Umbilical cord (tissue), 2 donors: ENCODE results near the genes TRUB1, ATRNL1 and VAX1.

GRCh38 chr10:114573390-114573756 lies 84.7 kb downstream of the ABLIM1 start:
- RAMPAGE, long total RNA: no peak

DNA sequence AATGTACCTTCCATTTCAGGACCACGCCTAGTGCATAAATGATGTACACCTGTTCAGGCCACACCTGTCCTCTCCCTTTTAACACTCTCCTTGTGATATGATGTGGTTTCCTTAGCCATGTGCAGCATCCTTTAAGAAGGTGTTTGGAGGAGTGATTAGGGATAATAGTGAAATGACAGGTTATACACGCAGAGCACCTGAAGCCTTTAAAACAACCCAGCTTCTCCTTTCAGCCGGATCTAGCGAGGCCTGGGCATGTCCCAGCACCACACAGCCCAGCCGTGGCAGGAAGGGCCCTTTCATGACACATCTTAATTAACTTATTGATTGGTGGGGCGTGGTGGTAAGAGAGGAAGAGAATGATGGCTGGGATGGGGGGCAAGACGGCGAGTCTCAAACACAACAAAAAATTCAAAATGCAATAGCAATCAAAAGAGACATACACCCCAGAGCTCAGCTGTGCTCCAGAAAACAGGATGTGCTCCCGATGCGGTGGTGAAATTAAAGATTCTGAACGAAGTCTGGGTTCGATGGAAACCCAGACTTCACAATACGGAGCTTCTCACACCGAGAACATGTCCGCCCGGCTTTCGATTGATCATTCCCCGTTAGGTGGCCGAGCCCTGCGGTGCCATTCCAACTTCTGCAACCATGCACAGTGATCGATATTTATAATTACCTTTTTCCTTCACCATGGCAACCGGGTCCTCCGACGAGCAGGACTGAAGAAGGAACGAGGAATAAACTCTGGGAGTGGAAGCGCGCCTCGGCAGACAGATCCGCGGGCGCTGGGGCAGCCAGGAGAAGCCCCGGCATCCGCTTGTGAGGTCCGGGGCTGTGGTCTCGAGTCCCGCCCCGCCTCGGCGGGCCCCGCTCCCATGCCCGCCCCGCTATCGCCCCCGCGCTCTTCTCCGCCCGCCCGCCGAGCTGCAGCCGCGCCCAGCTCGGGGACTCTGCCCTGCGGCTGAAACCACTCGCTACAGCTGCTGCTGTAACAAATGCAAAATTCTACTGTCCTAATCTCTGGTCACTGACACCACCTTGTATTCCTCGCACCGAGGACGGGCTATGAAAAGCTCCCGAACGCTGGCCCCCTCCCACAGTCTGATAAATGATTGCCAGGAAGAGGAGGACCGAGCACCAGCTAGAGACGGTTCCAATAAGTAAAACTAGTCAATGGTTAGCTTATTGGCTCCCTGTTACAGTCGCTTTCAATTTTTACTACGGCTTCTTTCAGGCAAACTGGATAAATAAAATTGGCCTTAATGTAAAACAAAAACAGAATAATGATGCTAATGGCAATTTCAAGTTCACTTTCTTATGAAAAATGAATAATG lies 26.4 kb downstream of the ABLIM1 start:
- RAMPAGE, long total RNA: start-site peak on the minus strand centred at position 823 of the sequence, 97 bp wide, 19 and 79 reads in 2 replicates

- RAMPAGE, long total RNA: no peak
Observed at GRCh38 chr10:114682086-114682602, 24.1 kb upstream of the ABLIM1 start.

DNA sequence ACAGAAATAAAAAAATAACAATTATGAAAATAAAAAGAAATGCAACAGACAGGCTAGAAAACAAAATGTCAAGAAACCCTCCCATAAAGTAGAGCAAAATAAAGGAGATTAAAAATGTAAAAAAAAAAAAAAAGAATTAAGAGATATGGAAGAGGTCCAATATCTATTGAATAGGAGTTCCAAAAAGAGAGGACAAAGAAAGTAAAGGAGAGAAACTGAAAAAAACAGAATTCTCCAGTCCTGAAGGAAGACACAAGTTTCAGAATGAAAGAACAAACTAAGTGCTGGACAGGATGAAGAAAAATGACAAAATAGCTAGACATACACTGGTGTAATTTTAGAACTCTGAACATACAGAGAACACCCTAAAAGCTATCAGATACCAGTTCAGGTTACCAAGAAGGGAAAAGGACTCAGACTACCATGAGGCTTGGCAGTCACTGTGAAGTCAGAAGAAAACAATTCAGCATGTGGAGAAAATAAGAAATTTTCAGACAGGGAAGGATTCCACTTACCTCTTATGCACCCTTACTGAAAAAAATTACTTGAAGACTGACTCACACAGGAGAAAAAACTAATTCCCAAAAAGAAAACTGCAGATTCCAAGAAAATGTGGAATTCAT lies 40.3 kb upstream of the ABLIM1 start:
- RAMPAGE, long total RNA: no peak

GRCh38 chr10:114758274-114758916 lies 63.2 kb upstream of the FHIP2A start:
- RAMPAGE, long total RNA: no peak

GRCh38 chr10:114766301-114766834 lies 55.2 kb upstream of the FHIP2A start:
- RAMPAGE, long total RNA: no peak

DNA sequence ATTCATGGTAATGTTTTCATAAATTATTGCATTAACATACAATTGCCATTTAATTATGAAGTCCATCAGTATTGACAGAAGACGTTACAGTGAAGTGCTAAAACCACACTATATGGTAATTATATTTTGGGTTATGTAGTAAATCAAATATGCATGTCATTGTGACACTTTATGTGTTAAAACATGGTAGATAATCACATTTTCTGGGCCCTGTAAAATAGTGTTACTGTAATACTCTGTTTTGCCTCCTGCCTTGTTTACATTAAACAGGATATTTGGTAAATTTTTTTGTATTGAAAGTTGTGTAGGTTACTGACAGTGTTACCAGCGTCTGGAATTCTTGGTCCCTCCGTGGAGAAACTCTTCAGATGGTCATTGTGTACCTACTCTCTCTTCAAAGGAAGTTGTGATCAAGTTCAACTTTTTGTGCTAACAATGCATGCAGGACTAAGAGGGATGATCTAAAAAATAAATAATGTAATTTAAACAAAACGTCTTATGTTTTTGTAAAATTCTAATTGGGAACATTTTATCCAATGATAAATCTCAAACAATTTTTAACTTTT lies 42.7 kb downstream of the FHIP2A start:
- RAMPAGE, long total RNA: no peak

- RAMPAGE, long total RNA: start-site peak on the plus strand at chr10:114938224-114938241, 148 and 162 reads in 2 replicates
Observed at GRCh38 chr10:114937852-114939118, at the start of gene TRUB1. Gene TRUB1 (plus strand): TSS chr10:114938195.

- RAMPAGE, long total RNA: no peak
Observed at GRCh38 chr10:115091508-115092128, 1.5 kb upstream of the ATRNL1 start.

DNA sequence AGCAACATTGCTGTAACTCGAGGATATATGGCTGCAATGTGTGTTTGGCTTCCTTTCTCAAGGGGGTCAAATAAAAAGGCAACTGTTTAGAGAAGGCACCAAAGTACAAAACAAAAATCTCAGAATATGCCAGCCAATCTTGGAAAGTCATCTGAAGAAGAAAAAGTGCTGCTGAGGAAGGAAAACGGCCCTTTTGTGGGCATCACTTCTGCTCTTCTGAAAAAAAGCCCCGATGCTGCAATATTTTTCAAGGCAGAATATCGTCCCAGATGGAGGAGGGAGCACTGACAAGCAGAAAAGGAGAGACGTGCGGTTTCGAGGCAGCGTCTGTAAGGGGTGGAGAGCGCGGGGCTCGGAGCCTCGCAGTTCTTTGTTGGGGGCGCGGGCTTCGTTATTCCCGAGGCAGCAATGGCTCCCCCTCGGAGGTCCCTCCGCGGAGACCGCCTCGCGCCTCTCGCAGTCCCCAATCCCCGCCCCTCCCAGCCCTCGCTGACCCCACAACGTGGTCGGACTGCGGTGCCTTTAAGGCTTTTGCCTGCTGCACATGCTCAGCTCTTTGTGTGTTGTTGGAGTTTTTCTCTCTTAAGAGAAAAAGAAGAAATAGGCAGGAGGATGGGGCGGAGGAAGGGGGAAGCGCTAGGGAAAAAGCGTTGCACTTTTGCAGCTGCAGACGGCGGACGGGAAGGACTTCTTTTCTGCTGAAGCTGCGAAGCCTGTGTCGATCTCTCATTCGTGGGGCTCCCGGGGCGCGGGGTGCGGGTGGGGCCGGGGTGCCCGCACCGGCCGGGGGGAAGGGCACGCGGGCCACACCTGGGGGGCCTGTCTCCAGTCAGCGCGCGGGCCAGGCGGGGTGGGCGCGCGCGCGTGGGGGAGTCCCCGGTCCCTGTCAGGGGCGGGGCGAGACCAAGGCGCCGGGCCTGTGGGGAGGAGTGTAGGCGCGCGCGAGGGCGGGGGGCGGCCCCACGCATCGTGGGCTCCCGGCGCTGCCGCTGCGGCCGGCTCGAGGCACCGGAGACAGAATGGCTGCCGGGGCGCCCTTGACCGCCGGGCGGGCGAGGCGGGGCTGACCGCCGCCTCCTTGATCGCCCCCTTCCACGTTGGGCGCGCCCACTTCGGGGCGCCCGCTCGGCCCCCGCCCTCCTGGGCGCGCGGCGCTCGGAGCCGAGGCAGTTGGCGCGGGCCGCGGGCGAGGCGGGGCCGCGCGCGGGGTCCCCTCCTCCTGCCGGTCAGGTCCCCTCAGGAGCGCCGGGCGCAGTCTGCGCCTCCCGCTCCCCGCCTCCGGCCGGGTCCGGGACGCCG lies at the start of gene ATRNL1:
TSS of gene ATRNL1 (plus strand) at position 1,169 of the 1,299 bp plus-strand sequence.
- RAMPAGE, long total RNA: no peak

- RAMPAGE, long total RNA: no peak
Observed at GRCh38 chr10:116771082-116771792, 28.9 kb upstream of the HSPA12A start.

DNA sequence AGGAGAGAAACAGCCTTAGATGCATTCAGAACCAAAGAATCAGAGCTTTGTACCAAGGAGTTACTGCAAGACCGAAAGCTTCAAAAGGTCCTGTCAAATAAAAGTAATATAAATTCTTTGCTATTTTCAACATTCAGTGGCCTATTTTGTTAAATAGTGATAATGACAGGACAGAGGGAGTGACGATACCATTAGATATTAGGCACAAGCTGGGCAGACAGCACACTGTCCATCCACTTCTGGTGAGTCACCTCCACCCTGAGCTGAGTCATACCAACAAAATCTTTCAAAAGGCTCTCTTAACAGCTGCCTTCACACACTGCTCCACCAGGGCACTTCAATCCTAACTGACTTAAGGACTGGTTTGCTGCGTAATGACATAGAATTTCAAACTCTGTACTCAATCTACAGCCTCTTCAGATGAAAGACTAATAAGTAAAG lies 57.9 kb downstream of the SHTN1 start:
- RAMPAGE, long total RNA: no peak

GRCh38 chr10:117138217-117138743 lies at the start of gene VAX1:
Gene VAX1 (minus strand): TSS chr10:117138270.
- RAMPAGE, long total RNA: no peak

GRCh38 chr10:117241543-117242132 lies 724 bp downstream of the SLC18A2 start:
- RAMPAGE, long total RNA: no peak

GRCh38 chr10:117248813-117249158 lies 7.9 kb downstream of the SLC18A2 start:
- RAMPAGE, long total RNA: no peak

GRCh38 chr10:117372416-117373001 lies 2.7 kb downstream of the PDZD8 start:
- RAMPAGE, long total RNA: no peak

GRCh38 chr10:117496560-117497032 lies 46.0 kb upstream of the EMX2 start:
- RAMPAGE, long total RNA: no peak

- RAMPAGE, long total RNA: no peak
Observed at GRCh38 chr10:117734469-117735449, 192.2 kb downstream of the EMX2 start.

DNA sequence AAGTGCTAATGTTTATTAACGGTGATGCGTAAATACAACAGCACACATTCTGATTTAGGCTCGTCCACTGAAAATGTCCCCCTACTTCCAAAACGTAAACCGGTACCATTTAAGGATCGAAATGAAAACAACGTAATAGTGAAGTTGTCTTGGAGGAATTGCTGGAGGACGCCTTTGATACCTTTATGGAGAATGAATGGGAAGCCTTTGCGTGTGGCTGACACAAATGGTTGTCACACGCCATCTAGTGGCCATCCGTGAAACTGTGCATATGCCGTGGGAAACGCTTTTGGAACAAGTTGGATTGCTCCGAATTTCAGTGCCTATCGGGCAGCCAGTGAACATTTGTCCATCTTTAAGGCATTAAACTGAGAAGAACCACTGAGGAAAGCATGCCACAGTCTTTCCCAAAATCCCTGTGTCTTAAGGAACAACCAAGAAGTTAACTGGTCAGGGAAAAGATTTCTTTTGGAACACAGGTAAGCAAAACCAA lies 100.9 kb downstream of the FAM204A start:
- RAMPAGE, long total RNA: no peak

DNA sequence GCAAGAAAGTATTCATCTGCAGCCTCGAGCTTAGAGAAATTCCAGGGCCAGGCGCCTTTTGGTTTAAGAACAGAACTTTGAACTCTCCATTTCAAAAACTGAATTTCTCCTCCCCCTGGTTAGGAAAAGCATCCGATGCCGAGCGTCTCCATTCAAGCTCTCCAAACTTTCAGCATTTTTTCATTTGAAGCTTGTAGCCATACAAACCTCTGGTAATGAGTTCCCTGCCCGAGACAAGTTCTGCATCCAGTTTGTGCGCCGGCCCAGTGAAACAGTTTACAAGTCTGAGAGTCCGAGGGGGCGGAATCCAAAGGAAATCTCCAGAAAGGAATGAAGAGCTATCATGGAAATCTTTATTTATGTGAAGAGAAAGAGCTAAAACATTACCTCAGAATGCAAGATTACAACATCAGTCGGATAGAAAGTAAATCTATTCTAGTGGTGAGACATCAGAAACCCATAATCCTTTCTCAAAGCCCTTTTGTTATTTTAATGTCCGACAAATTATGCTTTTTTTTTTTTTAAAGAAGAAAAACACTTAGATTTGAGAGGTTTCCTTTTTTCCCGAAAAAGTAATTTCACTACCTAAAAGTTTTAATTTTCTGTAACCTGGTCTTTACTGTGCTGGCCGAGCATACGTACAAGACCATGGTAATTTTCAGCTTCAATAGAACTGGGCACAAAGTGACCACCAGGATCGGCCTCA lies 69.7 kb downstream of the FAM204A start:
- RAMPAGE, long total RNA: no peak